Cardiac atrium fibroblast (primary cell): ENCODE measurements around the genes PRODH2, NPHS1, LRFN3, CLIP3 and ZNF529.

- RAMPAGE, long total RNA = no peak
These were observed 9.3 kb downstream of the ARHGAP33 start for GRCh38 chr19:35784274-35785526.

- RAMPAGE, long total RNA = no peak
These were observed at the start of gene PRODH2 for GRCh38 chr19:35812691-35813089. Gene PRODH2 (minus strand): TSS chr19:35812845.

GRCh38 chr19:35843662-35844252 lies 8.5 kb downstream of the NPHS1 start:
- RAMPAGE, long total RNA = no peak

GRCh38 chr19:35852217-35852912 lies at the start of gene NPHS1:
Gene NPHS1 (minus strand): TSS chr19:35852504.
- RAMPAGE, long total RNA = no peak

DNA sequence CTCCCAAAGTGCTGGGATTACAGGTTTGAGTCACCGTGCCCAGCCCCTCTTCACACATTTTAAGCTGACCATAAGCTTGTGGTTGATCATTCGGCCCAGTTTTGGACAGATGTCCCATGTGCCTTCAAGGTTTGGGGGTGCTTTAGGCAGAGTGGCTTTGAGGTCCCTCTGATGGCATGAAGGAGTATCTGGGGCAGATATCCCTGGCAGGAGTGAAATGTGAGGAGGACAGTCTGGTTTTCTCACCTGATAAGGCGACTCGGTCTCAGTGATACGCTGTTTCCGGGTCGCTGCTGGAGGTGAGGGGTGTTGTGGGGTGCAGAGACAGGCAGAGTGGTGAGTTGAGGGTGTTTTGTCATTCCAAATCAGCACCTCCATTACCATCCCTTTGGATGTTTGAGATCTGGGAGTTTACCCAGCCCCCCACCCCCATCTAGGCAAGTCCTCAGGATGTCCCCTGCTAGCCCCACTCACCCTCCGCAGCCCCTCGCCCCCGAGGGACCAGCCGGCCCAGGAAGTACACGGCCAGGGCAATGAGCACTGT lies 1.1 kb downstream of the TYROBP start:
- RAMPAGE, long total RNA = no peak

DNA sequence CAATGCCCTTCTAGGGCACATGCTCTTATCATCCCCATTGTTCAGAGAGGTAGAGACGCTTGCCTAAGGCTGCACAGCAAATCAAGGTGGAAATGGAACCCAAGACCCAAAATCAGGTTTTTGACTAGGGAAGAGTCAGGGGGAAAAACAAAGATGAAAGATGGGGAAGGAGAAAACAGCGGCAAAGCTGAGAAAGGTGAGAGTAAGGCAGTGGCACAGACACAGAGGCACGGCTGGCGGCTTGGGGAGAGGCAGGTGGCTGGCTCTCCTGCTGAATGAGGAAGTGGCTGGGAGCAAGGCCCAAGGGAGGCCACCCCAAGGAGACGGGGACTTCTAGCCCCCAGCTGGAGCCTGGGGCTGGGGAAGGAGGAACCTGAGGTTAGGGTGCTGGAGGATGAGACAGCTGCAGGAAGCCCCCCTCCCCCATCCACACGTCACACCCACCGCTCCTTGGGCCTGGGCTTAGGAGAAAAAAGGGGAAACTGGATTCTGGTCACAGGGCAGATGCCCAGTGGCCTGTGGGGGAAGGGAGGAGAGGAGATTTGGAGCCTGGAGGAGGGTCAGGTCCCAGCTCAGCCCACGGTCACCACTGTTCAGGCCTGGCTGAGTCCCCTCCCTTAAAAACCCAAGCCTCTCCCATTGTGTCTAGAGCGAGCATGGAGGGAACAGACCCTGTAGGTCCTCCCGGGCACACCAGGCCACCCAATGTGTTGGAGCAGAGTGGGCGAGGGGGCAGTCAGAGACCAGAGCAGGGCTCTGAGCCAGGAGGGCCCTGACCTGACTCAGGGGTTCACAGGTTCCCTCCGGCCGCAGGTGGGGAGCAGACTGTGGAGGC lies 1.2 kb upstream of the TYROBP start:
- RAMPAGE, long total RNA = no peak

- RAMPAGE, long total RNA = no peak
These were observed 5.5 kb upstream of the TYROBP start for GRCh38 chr19:35913616-35914042.

GRCh38 chr19:35935858-35936912 lies at the start of gene LRFN3:
Gene LRFN3 (plus strand): TSS chr19:35936374.
- RAMPAGE, long total RNA = no peak

- RAMPAGE, long total RNA = no peak
These were observed 527 bp upstream of the ALKBH6 start for GRCh38 chr19:36014329-36015151.

GRCh38 chr19:36031731-36032087 lies 964 bp downstream of the CLIP3 start:
- RAMPAGE, long total RNA = no peak

DNA sequence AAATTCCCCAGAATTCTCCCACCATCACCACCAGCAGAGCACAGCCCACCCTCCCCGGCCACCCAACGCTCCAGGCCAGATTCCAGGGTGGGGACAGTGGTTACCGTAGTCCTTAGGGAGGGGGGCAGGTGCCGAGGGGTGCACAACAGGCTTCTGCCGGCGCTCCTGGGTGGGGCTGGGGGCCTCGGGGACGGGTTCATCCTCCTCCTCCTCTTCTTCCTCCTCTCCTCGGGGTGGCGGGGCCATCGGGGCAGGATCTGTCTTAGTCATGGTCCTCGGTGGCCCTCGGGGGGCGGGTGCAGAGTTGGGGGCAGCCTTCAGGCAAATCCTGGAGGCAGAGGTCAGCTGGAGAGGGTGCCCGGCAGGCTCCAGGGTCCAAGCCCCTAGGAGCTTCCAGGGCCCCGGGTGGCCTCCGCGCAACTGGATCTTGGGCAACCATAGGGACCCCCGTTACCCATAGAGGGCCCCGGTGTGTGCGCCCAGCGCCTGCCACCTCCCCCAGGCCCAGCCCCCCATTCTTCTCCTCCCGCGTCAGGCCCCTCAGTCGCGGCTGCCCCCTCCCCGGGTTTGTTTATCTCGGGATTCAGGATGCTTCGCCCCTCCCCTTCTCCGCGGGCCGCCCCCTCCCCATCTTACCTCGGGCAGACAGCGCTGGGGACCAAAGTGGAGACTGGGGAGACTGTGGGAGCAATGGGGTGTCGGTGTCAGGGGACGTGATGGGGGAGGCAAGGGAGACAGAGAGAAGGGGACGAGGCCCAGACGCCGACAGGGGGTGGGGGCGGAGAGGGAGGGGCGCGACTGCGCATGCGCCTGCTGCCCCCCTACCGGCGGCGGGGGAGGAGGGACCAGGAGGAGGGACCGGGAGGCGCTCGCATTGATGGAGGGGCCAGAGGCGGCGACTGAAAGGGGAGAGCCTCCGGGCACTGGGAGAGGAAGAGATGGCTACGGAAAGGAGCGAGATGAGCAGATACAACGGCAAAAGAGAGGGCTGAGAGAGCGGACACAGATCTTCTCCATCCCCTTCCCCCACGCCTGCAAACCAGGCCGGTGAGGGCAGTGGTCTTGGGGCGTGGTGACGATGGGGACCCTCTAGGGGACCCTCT lies at the start of gene CLIP3:
TSS of gene CLIP3 (minus strand) at position 786 of the 1,103 bp plus-strand sequence.
- RAMPAGE, long total RNA = no peak

DNA sequence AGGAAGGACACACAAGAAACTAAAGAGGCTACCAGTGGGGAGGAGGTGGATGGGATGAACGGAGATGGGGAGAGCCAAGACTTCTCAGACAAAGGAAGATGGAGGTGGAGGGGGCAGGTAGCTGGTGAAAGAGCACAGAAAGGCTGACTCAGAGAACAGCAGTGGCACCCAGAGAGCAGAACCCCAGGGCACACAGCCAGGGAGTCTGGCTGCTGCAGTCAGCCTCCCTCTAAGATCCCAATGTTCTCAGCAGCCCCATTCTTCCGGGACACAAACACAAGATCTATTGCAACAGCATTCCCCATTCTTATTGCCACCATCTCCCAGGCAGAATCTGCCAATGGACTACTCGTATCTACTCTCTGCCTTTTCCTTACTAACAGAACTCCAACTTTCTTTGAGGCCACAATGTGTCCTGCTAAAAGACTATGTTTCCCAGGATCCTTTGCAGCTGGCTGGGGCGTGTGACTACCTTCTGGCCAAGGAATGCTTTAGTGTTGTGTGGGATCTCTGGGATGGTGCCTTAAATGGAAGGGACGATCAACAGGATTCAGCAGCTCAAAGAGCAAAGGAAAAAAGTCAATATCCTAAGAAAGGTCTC lies 7.6 kb downstream of the THAP8 start:
- RAMPAGE, long total RNA = no peak

GRCh38 chr19:36058686-36059466 lies 4.2 kb downstream of the WDR62 start:
- RAMPAGE, long total RNA = no peak

DNA sequence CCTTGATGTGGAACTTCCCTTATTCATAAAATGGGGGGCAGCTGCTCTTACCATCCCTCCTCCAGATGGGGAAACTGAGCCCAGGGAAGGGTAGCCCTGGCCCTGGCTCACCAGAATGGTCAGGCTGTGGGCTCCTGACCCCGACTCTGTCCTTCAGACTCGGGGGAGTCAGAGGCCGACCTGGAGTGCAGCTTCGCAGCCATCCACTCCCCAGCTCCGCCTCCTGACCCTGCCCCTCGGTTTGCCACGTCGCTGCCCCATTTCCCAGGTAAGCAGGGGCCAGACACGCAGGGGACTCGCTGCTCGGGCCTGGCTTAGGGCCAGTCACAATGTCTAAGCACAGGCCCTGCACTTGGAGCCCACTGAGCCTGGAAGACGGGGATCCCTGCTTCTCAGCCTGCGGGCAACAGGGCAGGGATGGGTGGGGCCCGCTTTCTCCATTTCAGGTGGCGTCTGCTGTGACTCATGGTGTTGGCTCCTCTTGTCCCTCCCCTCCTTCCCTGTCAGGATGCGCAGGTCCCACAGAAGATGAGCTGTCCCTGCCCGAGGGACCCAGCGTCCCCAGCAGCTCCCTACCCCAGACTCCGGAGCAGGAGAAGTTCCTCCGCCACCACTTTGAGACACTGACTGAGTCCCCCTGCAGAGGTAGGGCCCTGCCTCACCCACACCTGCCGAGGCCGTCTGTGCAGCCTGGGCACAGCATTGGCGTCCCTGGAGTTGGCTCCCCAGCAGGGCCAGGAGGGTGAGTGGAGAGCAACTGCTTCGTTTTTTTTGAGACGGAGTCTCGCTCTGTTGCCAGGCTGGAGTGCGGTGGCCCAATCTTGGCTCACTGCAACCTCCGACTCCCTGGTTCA lies 9.2 kb upstream of the OVOL3 start:
- RAMPAGE, long total RNA = no peak

- RAMPAGE, long total RNA = no peak
These were observed 5.1 kb downstream of the TBCB start for GRCh38 chr19:36119985-36121119.

DNA sequence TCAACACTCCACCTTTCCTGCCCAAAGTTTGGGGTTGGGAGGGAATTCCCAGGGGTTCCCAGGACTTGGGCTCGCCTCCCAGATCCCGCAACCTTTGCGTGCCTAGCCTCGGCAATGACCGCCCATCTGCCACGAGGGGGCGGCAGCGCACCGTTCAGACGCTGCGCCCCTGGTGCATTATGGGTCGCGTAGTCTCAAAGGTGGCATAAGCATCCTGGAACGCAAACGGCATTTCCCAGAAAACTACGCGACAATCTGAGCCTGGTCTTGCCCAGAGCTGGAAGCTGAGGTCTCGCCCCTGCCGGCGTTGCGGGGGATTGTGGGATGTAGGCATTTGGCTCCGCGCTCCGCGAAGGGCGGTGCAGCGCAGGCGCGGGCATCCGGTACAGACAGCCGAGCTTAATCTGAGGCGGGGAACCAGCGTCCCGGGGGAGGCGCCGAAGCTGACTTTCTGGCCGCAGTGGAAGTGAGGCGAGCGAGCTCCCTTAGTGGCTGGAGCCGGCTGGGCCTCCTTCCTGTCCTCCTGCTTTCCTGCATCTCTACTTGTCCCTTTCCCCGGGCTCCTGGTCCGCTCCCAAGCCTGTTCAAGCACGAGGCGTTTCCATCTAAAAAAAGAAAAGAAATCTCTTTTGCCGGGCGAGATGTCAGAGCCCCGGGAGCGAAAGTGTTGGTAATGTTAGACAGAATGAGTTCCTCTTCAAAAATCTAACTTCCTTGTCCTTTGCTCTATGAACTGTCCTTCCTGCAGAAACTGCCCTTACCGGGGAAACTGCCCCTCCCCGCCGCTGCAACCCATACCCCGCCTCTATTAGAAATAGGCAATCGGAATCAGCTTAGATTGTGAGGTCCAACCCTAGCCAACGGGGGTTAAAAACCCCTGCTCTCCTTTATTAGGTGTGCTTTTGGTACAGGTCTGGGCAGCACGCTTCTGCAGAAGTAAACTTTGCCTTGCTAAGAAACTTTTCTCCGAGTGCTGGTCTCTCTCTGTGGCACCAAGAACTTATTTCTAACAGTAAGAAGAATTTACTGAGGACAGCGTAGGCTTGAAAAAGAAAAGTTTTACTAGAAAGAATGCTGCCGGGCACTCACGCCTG lies 11.8 kb upstream of the CAPNS1 start:
- RAMPAGE, long total RNA = no peak

DNA sequence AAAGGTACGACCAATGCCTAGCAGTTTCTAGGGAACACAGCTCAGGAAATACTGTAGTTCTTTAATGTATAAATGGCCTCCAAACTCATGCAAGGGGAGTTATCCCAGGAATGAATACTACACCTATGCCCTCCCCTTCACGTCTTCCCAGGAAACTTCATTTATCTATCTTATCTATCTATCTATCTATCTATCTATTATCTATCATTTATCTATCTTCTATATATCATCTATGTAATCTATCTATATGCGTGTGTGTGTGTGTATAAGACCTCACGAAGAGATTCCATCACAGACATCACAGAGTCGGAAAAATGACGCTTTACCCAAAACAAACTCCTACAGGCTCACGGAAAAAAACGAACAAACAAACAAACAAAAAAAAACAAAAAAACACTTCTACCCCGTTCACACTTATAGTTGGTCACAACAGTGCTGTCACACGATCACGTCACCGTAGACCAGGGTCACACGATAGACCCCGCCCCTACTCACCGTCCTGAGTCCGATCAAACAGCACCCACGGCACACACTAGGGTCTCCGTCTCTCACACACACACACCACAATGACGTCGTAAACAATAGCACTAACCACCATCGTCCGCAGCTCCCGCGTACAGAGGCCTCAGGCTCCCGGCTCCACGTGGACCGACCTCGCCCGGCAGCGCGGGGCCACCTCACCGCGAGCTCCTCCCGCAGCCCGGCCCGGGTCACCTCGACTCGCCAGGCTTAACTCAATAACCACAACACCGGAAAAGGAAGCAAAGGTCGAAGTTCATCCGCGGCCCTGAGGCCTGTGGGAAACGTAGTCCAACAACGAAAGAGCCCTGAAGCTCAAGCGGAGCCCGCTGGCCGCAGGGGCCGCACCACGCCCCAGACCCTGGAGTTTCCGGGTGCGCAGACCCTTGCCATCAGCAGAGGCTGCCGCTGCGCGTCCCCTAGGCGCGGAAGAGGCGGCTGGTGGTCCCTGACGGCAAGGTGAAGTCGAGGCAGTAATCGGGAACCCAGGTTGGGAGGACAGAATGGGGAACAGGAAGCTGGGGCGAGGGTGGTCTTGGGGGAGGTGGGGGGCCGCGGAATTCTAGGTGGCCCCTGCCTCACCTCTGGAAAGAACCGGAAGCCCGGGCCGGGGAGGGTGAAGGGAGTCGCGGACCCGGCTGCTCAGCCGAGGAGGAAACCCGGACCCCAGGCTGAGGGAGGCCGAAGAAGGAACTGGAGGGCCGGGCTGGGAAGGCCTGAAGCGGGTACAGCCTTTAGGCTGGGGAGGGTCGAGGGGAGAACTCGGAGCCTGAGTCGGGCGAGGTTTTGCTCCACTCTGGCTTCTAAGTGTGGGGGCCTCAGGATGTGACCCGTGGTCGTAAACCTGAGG lies at the start of gene ZNF529:
TSS of gene ZNF529 (minus strand) at position 745 of the 1,369 bp plus-strand sequence.
- RAMPAGE, long total RNA = start-site peak on the minus strand centred at position 717 of the sequence, 70 bp wide, 53 and 7 reads in 2 replicates; start-site peak on the plus strand centred at position 854 of the sequence, 77 bp wide, 47 and 11 reads in 2 replicates

- RAMPAGE, long total RNA = no peak
These were observed 24.3 kb downstream of the ZNF540 start for GRCh38 chr19:37618958-37619435.

DNA sequence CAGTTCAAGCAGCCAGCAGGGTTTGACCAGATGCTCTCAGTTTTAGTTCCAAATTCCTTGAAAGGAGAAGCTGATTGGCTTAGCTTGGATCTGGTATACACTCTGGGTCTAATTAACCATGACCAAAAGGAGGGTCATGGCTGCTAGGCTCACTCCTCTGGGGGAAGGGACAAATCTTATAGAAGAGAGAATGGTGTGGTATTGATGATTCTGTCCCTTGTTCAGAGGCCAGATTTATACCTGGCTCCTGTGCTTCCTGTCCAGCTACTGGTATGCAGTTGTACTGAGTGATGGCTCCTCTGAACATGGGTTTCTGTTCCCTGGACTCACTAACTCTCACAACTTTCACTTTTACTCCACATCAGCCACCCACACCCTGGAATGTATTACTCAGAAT lies 41.3 kb downstream of the WDR87 start:
- RAMPAGE, long total RNA = no peak

DNA sequence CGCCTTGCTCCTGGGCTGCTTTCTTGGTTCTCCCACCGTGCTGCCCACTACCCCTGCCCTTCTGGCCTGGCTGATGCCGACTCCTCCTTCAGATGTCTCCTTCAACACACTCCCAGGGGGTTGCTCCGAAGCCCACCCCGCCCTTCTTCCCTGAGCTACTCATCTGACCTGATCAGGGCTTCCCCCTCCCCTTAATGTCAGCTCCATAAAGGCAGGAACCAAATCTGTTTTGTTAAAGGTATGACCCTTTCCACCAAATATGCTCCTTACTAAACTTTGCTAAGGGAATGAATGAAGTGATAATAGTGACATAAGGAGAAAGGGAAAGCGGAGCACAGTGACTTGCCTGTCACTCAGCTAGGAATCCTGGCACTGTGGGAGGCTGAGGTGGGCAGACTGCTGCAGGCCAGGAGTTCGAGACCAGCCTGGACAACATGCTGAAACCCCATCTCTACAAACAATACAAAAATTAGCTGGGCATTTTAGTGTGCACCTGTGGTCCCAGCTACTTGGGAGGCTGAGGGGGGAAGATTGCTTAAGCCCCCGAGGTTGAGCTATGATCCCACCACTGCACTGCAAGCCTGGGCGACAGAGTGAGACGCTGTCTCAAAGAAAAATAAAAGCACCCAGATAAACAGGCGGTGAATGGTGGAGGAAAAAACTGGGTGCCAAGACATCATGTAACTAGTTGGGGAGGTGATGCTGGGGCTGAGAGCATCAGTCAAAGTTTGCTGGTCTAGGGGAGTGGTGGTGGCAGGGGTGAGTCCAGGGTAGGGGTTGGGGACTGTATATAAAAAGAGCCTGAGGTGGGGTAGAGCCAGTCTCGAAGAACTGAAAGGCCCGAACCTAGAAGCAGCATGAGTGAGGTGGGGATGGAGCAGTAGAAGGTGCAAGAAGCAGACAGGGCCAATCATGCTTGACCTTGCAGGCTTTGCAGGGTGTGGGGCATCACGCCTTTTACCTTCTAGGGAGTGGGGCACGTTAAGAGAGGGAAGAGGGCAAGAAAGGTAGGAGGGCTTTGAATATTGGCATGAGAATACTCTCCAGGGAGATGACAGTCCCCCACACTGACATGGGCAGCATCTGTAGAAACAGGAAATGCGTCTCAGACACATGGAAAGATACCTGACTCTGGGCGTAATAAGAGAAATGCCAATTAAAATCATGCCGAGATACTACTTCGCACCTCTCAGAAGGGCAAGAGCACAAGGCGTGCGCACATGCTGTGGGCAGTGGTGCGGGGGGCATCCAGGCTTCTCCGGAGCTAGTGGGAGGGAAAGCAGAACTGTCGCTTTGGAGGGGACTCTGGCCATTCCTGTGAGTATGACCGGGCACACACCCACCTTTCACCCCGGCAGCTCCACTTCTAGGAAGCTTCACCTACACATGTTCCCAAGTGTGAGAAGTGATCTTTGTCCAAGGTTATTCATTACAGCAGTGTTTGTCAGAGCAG lies 98.9 kb downstream of the SIPA1L3 start:
- RAMPAGE, long total RNA = no peak